H9 (cell line): ENCODE measurements around a stretch of chr5.

- PRO-cap, result unidirectional peak, minus-strand start at chr5:177930938
These were observed 65.7 kb downstream of the PROP1 start for GRCh38 chr5:177930015-177931121.

DNA sequence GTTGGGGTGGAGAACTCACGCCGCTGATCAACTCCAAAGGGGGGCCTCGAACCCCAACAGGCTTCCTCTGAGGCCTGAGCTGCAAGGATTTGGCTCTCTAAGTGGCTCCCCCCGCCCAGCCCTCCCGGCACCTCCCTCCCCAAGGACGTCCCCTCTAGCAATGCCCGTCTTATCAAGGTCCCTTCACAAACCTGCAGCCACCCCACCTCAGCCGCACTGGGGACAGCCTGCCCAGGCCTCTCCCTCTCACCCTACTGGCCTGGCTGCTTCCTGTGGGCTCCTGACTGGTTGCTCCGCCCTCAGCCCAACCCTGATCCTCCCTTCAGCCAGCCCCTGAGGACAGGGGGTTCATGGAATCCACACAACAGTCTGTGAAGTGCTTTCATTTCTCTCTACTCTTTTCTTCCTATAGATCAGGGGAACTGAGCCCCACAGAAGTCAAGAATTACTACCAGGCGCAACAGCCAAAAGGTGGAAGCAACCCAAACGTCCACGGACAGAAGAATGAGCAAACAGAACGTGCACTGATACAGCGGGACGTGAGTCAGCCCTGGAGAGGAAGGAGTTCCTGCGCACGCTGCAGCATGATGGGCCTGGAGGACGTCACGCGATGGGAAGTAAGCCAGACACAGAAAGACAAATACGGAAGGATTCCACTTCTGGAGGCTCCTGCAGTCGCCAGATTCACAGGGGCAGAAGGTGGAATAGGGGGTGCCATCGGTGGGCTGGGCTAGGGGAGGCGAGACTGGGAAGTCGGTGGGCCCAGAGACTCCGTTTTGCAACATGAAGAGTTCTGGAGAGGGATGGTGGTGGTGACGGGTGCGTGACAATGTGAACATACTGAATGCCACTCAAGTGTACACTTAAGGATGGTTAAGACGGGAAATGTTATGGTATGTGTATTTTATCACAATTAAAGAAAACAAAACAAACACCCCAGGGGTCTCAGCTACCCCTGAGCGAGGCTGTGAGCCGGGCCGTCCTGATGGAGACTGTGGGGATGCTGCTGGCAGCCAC is 80.2 kb upstream of the PHYKPL start:
- PRO-cap, result unidirectional peak, minus-strand start at position 253 of the sequence

DNA sequence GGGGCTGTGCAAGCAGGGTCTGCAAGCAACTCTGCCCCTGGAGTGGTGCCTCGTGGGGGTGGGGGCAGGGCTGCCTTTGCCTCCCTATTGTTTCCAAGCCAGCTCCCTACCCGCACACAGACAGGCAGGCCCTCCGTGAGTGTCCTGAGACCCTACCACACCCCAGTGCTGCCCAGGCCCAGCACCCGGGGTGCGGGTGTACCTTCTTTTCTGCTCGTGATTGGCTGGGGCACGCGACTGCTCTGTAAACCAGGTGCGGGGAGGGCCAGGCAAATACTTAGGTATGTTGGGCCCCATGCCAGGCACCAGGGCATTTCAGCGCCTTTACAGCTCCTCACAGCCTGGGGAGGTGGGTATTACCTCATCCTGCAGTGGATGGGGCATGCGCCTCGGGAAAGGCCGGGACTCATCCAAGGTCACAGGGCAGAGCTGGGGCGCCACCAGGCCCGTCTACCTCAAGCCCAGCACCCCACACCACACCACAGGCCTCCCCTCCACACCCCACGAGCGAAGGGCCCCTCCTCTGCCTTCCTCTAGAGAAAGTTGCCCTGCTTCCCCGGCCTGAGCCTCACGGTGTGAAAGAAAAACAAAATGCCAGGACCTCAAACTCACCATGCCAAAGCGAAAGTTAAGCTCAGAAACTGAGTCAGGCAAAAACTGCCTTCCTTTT is 161.2 kb downstream of the COL23A1 start:
- PRO-cap, result no peak

DNA sequence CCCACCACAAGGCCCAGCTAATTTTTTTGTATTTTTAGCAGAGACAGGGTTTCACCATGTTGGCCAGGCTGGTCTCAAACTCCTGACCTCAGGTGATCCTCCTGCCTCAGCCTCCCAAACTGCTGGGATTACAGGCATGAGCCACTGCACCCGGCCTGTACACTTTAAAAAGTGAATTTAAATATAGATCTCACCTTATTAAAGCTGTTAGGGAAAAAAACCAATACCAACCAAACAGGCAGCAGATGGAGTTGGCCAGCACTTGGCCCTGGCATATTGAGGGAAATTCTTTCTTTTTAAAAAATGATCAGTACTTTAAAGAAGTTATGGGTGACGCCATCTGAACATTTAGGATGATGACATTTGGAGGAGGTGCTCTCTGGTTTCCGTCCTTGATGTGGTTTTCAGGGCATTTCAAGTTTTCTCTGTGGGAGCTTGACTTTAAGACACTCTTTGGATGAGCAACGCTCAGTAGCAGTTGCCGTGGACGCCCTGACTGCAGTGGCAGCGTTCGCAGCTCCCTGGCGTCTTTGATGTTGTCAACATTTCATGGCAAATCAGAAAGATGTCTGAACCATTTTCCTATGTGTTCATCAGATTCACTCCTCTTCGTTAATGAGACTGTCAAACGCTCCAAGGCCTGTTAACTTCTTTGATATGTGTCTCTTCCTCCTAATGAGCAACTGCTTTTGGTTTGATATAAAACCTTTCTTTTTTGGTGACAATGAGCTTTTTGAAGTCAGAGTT is 86.0 kb downstream of the ZNF354C start:
- PRO-cap, result no peak

- PRO-cap, result no peak
These were observed 9.2 kb upstream of the MAML1 start for GRCh38 chr5:179723249-179724041.

GRCh38 chr5:179777757-179779002 is 15.6 kb upstream of the LTC4S start:
- PRO-cap, result no peak

GRCh38 chr5:179795719-179796449 is 2.1 kb downstream of the LTC4S start:
- PRO-cap, result bidirectional peak, plus-strand start at chr5:179796169, minus-strand start at chr5:179795992

- PRO-cap, result no peak
These were observed 2.1 kb downstream of the SQSTM1 start for GRCh38 chr5:179822714-179823273.

DNA sequence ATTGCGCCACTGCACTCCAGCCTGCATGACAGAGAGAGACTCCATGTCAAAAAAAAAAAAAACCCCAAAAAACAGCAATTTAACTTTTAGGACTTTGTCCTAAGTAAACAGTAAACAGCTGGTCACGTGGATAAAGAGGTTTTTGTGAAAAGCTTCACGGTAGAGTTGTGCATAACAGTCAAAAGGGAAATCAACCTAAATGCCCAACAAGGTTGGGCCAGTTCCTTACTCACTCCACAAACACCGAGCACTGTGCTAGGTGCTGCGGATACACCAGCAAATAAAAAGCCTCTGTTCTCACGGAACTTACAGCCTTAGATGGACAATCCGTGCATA is 6.4 kb downstream of the MRNIP start:
- PRO-cap, result no peak

DNA sequence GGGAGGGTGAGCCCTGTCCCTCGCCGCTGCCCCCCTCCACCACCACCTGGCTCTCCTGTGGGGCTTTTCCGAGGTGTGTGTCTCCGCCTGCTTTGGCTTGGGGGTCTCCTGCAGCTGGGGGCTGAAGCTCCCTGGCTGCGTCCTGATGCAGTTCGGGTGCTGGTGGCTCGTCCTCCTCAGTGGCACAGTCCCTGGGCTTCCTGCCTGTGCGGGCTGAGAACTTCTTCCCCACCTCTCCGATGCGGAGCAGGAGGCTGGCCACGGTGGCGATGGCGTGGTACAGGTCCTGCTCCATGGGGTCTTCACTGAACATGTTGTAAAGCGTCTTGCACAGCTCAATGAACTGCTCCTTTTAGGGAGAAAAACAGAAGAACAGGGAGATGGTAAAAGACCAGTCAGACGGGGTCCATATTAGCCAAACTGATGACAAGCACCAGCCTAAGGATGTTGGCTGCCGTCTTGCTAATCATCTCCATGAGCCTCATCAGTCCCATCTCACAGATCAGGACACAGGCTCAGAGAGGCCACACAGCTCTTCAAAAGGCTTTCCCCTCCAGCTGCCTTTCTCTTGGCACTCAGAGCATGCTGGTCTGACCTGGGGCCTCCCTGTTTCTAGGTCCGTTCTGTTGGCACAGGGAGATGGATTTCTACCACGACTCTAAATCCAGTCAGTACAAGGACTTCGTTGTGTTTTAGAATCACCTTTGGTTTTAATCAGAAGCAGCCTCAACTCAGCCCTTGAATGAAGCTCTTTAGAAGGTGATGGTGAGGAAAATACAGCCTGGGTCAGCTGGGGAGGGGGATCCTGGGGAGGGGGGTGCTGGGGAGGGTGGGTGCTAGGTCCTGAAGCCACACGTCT is 5.4 kb upstream of the MRNIP start:
- PRO-cap, result no peak

DNA sequence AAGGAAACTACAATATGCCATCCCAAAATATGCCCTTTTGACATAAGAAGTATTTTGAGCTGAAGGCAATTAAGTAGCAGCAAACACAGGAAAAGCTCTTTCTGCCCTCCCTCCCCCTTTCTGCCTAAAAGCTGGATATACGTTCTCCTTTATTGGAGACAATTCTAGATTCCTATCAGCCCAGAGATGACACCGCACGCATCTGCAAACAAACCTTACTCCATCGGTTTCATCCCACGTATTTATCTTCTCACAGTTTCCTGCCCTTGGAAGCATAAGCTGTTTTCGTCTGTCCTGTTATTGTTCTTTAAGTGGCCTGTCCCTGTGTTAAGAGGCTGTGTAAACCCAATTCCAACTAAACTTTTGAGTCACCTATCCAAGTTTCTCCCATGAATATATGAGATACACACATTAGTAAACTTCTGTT is 11.8 kb downstream of the TBC1D9B start:
- PRO-cap, result no peak

GRCh38 chr5:179913849-179914720 is 6.4 kb upstream of the TBC1D9B start:
- PRO-cap, result no peak

DNA sequence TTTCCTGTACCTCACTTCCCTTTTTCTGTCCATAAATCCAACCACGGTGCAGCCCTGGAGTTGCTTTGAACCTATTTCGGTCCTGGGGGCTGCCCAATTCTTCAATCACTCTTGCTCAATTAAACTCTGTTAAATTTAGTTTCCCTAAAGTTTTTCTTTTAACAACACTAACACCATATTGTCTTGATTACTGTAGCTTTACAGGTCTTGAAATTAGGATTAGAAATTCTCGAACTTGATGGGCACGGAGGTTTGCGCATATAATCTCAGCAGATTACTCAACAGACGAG is 15.9 kb upstream of the TBC1D9B start:
- PRO-cap, result no peak

DNA sequence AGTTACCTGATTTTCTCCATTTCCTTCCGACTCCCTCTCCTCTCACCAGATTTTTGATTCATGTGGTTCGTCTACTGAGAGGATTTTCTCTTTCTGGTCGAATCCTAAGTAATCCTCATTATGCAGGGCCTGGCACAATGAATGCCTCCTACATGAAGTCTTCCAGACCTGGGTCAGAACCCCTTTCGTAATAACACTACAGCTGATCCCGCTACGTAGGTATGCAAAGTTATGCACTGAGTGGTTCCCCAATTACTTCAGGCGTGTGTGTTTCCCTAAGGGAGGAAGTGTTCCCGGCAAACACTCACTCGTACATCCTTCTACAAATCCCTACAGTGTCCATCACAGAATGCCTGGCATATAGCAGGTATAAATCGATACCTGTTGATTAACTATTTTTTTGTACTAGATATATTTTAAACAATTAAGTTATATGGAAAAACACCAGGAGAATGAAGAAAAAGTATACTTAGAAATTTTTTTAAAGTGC is 43.1 kb downstream of the RNF130 start:
- PRO-cap, result no peak

GRCh38 chr5:180030072-180030271 is 41.6 kb downstream of the RNF130 start:
- PRO-cap, result no peak

GRCh38 chr5:180054245-180054939 is 17.2 kb downstream of the RNF130 start:
- PRO-cap, result no peak

GRCh38 chr5:180085005-180085771 is 13.6 kb upstream of the RNF130 start:
- PRO-cap, result unidirectional peak, minus-strand start at chr5:180085069; bidirectional peak, plus-strand start at chr5:180085404, minus-strand start at chr5:180085348

DNA sequence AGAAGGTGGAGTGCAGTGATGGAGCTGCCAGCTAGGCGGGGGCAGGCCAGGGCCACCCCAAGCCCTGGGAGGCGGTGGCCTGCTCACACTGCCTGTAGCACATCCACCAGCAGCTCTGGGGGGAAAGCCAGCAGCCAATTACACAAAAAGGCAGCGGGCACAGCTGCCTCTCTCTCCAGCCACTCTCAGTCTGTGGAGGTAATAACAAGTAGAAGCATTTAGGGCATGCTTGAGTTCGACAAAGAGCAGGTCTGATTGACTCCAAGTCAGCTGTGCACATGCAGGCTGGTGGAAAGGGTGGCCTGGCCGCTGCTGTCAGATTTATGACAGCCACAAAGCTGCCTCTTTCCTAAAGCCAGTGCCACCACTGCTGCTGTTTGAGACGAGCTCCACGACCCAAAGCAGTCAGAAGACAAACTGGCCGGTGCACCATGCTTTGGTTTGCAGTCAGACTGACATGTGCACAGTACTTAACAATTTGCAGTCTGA is 29.0 kb downstream of the RASGEF1C start:
- PRO-cap, result no peak

GRCh38 chr5:180210061-180210701 is 1.2 kb upstream of the RASGEF1C start:
- PRO-cap, result no peak

DNA sequence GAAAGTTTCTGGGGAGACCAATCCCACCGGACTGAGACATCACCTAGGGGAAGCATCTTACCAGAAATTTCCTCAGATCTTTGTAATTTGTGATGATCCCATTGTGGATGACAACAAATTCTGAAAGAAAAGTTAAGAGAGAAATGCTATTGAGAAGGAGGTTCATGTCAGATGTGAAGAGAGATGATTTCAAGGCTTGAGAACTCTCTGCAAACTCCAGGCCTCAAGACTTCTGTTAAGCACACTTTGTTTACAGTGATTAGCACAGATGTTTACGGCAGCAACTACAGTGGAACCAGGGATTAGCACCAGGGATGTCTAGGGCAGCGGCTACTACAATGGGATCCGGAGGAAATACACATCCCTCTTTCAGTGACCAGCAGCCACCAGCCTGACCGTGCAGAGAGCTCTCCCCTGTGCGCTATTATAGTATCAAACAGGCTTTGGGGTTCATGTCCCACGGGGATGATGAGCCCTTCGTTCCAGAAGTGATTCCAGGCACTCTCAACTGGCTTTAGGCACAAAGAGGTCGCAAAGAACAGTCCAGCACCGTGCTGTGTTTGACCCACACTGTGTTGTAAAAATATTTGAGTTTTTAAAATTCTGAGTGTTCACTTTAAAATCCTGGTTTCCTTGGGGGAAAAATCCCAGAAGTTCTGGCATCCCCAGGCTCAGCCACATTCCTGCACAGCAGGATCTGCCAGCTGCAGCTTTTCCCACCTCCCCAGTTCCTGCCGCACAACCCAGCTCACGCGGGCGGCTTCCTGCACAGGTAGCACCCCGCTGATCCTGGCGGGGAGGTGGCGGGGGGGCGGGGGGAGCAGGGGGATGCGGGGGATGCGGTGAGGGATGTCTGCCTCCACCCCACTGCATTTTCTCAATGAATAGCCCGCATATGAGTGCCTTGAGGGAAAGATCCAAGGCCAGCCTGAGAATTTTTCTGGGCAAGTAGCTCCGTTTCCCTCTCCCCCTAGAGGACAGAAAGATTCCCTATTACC is 21.4 kb downstream of the GFPT2 start:
- PRO-cap, result bidirectional peak, plus-strand start at position 372 of the sequence, minus-strand start at position 257 of the sequence; bidirectional peak, plus-strand start at position 870 of the sequence, minus-strand start at position 699 of the sequence